ENCODE measurements around the genes PCNA, FERMT1 and BMP2.

DNA sequence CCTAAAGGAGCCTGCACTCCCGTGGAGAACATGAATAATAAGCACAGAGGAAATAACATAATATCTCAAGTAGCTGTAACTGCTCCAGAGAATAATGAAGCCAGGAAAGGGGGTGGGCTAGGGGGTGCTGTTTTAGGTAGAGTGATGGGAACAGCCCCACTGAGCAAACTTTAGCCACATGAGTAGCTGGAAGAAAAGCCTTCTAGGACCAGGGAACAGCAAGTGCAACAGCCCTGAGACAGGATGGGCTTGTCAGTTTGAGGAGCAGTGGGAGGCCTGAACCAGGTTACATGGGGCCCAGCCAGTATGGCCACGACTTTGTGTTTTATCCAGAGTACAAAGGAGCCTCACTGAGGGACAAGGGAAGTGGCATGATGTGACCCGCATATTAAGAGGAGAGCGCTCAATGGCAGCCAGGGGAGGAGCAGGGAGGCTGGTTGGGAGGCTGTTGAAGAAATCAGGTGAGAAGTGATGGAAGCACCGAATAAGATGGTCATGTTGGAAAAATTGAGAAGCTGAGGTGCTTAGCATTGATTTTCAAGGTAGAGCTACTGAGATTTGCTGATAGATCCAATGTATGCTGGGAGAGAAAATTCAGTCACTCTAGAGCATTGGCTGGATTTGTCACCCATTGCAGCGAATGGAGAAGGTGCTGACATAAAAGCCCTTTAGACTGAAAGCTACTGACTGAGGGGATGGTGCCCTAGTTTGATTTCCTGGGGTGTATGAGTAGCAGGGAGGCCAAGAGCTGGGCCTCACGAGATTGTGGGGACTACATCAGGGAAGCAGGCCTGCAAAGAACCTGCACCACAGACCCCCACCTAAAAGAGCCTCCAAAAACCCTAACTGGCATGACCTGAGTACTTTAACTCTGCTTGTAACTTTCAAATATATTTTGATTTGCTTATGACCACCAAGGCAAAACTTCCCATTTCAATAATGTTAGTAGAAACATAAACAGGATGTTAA lies 11.4 kb downstream of the PRNP start:
- RRBS = no CpG with 5 or more reads among the region's 7 CpGs

DNA sequence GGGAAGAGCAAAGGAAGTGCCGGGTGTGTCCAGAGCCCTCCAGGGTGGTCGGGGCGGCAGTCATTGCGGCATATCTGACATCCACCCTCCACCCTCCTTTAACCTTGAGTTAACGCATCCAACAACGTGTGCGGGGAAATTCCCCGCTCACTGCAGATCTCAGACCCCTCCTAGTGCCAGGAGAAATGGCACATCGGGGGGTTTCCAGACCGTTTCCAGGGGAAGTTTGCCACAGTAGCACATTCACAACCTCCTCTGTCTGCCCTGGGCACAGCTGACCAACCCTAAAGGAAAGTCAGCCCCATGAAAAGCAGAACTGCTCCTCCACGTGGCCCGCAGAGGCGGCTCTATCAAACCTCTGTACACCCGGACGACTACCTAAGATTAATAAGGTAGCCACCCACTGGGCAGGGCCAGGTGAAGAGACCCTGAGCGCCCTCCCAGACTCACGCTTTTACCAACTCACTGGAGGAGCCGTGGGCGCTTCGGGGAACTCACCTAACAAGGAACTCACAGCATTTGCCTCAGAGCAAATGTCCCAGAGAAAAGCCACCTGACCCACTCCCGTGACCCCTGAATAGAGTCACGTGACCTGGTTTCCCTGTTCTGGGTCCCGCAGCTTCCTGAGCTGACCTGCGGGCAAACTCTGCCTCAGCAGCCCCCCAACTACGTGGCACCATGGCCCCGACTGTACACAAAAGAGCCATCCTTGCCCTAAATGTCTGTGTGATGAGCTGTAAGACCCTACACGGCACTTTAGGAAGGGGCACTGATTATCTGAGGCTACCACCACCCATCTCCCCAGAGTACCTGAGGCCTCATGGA lies 8.6 kb downstream of the RASSF2 start:
- RRBS = no CpG with 5 or more reads among the region's 27 CpGs

DNA sequence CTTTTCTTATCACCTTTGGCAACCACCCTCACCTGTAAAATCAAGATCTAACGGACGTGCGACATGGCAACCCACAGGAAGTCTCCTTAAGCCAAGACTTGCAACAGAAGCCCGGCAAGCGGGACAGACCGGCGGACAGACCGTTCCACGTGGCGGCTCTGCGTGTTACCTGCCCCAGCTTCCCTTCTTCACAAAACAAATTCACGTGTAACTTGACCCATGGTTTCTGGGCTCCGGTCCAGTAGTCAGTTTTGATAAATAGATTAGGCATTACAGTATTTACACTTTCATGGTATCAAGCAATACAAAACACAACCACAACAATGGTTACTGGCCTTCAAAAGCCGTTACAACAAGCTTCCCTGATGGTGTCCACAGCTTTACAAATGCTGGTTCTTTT lies 32.2 kb upstream of the RASSF2 start:
- RRBS = 97% methylated on average over 8 of the region's 14 CpGs

GRCh38 chr20:5119085-5120051 lies at the start of gene PCNA:
PCNA (minus strand) TSS chr20:5119958.
- RRBS = no CpG with 5 or more reads among the region's 80 CpGs

DNA sequence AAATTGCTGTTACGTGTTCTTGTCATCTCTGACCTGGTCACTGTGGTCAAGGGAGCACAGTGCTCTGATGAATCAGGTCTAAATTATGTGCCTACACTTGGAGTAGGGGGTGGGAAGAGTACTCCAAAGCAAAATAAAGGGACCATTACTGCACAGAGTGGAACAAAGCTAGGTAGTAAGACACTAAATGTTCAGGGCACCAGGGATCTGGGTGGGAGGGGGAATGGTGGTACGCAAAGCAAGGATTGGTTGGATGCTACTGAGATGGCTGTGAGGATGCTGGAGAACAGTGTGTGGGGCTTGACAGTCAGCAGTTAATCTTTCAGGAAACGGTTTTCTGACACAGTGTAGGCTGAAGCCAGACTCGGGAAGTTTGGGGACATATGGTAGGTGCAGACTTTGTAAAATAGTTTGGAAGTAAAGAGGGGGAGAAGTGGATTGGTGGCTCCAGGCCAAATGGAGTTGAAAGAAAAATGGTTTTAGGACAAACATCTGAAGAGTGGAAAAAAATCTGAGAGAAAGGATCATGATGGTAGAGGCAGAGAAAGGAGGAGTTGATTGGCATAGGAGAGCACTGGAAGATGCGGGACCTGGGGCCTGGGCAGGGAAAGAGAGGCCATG lies 30.2 kb downstream of the CDS2 start:
- RRBS = no CpG with 5 or more reads among the region's 5 CpGs

DNA sequence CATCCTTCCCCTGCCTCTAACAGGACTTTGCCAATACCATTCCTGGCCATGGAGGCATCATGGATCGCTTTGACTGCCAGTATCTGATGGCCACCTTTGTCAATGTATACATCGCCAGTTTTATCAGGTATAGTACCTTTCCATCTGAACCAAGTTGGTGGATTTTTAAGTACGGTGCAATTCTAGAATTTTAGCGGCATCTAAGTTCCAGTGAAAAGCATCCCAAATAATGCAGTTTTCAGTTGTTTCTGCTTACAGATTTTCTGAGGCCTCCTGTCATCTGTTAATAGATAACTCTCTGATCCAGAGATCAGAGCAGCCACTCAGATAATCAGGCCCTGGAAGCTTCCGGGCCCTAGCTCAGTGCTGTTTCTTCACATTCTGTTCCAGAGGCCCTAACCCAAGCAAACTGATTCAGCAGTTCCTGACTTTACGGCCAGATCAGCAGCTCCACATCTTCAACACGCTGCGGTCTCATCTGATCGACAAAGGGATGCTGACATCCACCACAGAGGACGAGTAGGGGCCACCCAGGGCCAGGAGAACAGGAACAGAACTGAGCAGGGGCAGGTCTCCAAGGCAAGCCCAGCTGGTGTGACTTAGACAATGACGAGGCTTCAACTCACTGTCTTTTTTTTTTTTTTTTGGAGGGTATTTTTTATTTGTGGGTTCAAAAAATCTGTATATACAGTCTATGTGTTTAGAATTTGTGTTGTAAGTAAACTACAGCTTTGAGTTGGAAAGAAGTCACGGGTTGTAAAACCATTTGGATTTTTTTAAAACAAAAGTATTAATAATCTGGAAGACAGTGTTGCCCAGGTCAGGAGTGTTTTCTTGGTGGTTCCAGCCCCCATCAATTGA lies 63.1 kb downstream of the CDS2 start:
- RRBS = no CpG with 5 or more reads among the region's 12 CpGs

GRCh38 chr20:5539749-5540465 lies 70.9 kb downstream of the GPCPD1 start:
- RRBS = no CpG with 5 or more reads among the region's 5 CpGs

DNA sequence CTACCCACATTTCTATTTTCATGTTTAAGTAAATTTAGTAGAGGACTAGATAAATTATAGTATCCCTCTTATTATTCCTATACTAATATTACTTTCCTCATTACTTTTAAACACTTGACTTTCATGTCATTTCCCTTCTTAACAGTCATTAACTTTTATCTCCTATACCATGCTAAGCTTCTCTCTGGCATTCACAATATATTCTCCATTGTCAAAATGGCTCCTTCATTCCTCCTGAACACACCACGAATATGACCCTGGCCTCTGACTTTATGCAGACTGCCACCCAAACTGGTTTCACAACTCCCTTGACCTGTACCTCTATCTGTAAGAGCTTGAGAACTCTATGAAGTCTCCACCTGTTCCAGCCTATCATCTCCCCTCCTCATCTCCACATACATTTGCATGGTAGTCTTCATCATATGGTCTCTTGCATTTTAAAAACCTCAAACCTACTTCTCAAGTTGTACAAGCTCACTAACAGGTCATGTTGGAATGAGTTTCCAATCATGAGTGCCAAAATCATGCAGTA lies 67.4 kb downstream of the GPCPD1 start:
- RRBS = no CpG with 5 or more reads among the region's 1 CpG

GRCh38 chr20:5545149-5546325 lies 65.3 kb downstream of the GPCPD1 start:
- RRBS = no CpG with 5 or more reads among the region's 10 CpGs

GRCh38 chr20:5714383-5715123 lies 35.6 kb upstream of the SHLD1 start:
- RRBS = no CpG with 5 or more reads among the region's 5 CpGs

DNA sequence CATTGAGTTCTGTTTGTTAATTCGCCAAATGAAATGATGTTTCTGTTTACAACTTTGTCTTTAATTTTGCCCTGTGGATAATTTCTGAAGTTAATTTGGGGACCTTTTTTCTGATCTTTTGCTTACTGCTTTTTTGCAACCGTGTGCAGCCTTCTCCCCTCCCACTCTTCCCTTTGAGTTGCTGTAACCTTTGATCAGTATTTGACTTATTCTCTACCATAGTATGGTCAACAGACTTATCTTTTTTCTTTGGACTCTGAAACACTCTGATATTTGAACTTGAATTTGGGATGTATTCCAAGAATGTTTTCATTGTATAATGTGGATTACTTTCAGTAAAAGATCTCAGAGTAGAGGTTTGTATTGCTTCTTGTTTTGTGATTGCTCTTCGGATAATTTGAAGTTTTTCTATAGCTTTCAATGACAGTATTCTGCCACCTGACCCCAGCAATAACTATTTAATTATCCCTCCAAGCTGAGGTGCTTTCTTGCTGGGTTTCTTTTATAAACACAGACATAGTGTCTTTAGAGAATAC lies 1.7 kb downstream of the CRLS1 start:
- RRBS = no CpG with 5 or more reads among the region's 3 CpGs

DNA sequence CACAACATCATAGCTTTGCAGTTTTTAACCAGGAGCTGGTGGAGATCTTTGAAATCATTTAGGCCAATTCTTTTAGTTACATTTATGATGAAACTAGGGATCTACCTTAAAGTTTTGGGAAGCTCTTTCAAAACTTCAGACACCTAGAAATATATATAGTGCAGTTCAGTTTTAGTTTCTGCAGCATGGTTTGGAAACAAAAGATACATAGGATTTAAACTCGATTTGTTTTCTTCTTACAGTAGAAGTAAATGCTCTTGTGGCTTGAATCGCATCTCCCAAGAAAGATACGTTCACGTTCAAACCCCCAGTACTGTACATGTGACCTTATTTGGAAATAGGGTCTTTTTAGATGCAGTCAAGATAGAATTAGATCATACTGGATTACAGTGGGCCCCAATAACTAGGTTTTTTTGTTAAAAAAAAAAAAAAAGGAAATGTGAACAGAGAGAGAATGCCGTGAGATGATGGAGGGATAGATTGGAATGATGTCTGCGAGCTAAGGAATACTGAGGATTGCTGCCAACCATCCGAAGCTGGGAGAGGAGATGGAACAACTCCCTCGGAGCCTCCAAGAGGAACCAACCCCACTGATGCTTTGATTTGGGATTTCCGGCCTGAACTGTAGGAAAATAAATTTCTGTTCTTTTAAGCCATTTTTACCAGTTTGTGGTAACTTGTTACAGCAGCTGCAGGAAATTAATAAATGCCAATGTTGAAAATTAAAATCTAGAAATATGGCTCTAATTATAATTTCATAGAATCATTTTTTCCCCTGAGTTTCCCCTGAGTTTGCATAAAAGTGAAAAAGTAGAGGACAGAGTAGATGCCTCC lies 14.3 kb downstream of the LRRN4 start:
- RRBS = no CpG with 5 or more reads among the region's 9 CpGs

DNA sequence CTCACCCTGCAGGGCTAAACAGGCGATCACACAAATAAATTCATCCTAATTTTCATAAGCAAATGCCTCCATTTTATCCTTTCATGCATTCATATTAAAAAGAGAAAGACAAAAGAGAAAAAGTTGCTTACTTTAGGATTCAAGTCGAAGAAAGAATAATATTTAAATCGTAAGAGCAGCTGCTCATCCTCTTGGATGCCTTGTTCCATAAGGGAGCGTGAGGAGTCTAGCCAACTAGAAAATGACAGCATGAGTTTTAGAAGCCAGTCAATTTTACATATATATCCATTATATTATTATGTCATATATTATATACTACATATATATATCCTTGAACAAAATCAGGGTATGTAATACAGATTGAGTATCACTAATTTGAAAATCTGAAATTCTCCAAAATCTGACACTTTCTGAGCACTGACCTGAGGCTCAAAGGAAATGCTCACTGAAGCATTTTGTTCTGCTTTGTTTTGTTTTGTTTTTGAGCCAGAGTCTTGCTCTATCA lies 15.4 kb downstream of the FERMT1 start:
- RRBS = no CpG with 5 or more reads among the region's 4 CpGs

- RRBS = 28% methylated on average over 34 of the region's 69 CpGs
These were observed at the start of gene FERMT1 for GRCh38 chr20:6122728-6123863. FERMT1 (minus strand) TSS chr20:6123030.

GRCh38 chr20:6767292-6768061 lies at the start of gene BMP2:
BMP2 (plus strand) TSS chr20:6767686.
- RRBS = 2% methylated on average over 88 of the region's 114 CpGs

- RRBS = no CpG with 5 or more reads among the region's 3 CpGs
These were observed 3.5 kb downstream of the BMP2 start for GRCh38 chr20:6770901-6771500.

DNA sequence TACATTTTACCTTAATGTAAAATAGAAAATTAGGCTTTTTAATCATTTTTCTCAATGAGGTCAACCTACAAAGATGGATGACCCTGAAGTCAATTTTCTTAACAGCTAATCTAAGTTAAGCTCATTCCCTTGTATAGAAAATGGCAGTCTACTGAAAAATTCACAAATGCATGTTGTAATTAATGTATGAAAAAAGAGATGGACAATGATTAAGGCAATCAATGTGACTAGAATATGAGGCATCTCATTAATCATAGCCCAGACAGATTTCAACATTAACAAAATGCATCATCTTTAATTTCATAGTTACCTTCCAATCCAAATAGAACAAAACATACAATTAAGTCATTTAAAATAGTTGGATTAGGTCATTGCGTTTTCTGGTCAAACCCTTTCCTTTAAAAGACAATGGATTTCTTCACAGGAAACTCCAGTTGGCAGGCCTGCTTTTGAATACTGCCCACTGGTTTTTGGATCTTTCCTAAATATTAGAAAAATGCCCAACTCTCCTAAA lies 204.0 kb downstream of the HAO1 start:
- RRBS = no CpG with 5 or more reads among the region's 1 CpG

DNA sequence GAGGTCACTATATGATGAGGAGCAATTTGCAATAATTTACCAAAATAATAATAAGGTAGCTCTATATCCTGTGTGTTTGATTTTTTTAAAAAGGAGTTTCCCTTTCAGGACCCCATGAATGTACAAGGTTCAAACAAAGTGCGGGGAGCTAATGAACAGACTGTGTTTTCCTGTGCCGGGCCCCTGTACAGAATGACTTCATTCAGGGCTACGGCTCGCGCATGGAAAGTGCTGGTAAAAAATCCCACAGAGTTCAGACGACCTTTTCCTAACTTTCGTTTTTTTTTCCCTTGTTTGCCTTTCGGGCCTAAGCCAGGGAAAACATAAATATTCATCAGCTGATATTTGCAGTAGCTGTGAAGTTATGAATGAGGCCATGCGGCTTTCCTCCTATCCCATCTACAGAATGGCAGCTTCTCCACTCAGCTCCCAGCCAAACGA lies 74.0 kb downstream of the HAO1 start:
- RRBS = no CpG with 5 or more reads among the region's 10 CpGs

- RRBS = no CpG with 5 or more reads among the region's 5 CpGs
These were observed 23.2 kb downstream of the TMX4 start for GRCh38 chr20:7996222-7996928.

- RRBS = no CpG with 5 or more reads among the region's 8 CpGs
These were observed 22.4 kb downstream of the TMX4 start for GRCh38 chr20:7996929-7997799.